AG10803 (cell line): Measurements from ENCODE around the gene PKP4.

GRCh38 chr2:152616789-152617438 is 100.3 kb downstream of the PRPF40A start:
- RRBS: no CpG with 5 or more reads among the region's 8 CpGs

GRCh38 chr2:152647398-152648348 is 69.6 kb downstream of the PRPF40A start:
- RRBS: no CpG with 5 or more reads among the region's 12 CpGs

GRCh38 chr2:153872445-153872875 is 738 bp downstream of the GALNT13 start:
- RRBS: 2% methylated on average over 13 of the region's 40 CpGs

DNA sequence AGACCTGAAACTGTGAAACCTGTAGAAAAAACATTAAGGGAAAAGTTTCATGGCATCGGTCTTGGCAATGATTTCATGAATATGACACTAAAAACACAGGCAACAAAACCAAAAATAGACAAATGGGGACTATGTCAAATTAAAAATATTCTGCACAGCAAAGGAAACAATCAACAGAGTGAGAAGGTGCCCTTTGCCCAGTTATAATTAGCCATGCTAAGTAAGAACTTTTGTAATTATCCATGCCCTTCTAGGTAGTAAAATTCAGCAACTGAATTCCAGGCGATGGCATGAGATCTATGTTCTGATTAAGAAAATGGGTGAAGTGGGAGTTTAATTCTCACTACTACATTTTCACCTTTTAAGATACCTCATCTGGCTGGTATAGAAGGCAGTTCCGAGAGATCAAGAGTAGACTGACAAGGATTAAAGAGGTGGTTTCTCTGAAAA is 777.1 kb downstream of the KCNJ3 start:
- RRBS: no CpG with 5 or more reads among the region's 3 CpGs

DNA sequence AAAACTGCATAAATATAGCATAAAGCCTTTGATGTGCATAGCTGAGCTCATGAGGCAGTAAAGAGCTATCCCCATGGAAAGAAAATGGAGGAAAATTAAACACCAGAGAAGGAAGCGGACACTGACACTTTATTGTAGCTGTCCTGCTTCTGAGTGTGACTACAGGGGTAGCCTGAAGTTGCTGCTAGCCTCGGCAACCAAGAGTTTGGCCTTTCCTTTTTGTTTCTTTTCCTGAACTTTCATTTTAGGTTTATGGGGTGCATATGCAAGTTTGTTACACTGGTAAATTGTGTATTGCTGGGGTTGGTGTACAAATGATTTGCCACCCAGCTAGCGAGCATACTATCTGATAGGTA is 343.1 kb downstream of the NR4A2 start:
- RRBS: no CpG with 5 or more reads among the region's 3 CpGs

DNA sequence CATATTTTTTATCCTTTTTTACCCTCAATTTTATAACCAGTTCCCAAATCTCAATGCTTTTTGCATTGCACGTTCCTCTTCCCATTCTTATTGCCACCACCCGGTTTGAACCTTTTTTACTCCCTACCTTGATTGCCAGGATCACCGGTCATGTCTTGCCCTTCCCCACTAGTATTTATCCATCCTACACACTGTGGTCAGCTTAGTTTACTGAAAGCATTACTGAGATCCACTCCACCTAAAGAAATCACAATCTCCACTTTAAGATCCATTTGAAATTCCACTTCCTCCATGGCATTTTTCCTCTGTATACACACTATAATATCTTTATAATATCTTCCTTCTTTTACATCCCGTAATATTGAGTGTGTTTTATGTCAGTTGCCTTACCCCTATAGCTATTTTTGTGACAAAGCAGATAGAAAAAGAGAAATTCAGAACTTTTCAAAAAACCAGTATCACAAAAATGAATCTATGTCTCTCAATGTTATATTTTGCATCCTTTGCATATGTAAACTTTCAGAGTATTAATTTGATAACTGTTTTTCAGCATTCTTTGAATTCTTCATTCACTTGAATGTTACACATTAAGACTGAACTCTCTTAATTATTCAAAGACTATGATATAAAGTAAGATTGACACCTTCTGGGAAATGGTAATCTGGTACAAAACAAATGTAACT is 318.8 kb downstream of the NR4A2 start:
- RRBS: no CpG with 5 or more reads among the region's 4 CpGs

DNA sequence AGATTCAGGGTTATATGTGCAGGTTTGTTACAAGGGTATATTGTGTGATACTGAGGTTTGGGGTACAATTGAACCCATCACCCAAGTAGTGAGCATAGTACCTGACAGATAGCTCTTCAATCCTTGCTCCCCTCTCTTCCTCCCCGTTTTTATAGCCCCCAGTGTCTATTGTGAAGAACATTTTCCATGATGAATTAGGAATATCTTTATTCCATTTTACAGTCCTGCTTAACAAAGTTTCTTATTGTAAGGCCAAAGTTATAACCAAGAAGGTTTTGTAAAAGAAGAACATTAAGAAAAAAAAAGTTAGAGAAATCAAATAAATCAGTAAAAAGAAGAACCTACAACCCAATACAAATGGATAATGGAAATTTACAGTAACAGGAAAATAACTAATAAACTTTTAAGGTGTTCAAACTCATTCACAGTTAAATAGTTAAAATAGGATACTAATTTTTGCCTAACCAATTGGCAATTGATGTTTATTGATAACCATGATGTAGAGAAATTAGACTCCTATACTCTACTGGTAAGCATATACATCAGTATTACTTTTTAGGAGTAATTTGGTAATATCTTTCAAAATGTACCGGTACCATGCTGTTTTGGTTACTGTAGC is 192.4 kb downstream of the NR4A2 start:
- RRBS: no CpG with 5 or more reads among the region's 2 CpGs

DNA sequence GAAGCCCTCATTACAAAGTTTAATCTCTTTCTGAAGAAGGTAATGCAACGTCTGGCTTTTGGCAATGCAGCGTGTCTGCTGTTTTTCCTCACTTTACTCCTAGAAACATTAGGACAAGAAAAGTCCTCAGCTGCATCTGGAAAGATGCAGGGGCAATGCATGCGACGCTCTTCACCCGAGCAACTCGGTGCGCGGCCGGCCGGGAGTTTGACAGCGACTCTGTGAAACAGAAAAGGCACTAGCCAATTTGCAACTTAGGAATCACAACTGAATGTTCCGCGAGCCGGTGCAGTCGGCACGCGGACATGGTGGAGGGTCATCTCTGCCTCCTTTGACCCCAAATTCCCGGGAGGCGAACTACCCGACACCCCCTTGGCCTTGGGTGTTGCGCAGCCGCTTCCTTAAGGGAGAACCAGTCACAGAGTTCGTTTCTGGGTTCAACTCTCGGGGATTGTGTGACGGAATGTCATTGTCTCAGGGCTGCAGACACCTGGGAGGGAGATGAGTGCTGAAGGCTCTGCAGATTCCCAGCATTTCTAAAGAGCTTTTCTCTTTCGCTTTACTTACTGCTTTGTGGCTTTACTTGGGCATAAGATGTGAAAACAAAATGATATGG is 9.8 kb downstream of the NR4A2 start:
- RRBS: 10% methylated on average over 9 of the region's 26 CpGs

DNA sequence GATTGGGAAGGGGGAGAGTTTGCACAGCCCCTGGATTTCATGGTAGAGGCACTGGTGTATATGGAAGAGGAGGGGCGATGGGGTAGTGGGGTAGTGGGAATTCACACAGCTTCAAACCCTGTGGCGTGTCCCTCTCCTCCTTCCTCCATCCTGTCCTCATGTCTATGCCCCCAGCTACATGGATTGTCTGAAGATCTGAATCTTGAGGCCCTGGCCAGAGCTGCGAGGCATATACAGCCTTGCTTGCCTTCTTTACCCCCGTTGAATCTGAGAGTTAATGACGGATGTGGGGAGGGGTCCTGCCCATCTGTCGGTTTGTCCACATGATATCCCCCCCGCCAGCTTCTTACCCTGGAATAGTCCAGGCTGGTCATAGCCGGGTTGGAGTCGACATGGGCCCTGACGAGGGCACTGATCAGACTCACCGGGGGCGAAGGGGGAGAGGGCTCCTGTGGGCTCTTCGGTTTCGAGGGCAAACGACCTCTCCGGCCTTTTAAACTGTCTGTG is 5.0 kb downstream of the NR4A2 start:
- RRBS: 89% methylated on average over 9 of the region's 16 CpGs

DNA sequence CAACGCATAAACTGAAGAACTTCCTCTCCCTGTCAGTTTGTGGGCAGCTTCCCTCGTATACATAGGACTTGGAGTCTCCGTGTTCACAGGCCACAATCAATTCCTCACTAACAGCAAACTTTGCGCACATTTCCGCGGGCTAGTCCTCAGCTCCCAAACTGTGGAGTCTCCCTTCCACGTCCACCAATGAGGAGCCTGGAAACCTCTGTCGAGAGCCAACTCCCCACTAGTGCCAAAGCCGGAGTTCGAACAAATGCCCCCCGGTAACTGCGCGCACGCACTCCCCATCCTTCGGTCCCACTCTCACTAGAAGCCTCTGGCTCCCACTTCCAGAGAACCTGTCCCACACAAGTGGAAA is 486 bp downstream of the NR4A2 start:
- RRBS: no CpG with 5 or more reads among the region's 15 CpGs

DNA sequence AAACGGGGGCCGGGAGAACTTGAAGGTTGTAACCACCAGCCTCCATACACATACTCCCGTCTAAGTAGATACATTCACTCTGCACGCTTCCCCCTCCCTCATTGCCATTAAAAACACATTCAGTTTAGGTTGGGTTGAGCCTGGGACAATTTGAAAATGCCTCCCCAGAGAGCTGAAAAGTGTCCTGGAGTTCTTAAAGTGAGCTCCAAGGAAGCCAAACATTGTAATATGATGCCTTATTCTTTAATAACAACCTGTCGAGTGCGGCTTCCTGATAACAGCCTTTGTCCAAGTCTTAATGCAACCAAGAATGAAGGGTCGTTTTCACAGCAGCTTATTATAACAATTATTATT is 2.4 kb upstream of the NR4A2 start:
- RRBS: no CpG with 5 or more reads among the region's 7 CpGs

- RRBS: no CpG with 5 or more reads among the region's 3 CpGs
Measured at GRCh38 chr2:156434692-156435131, 1.5 kb upstream of the GPD2 start.

DNA sequence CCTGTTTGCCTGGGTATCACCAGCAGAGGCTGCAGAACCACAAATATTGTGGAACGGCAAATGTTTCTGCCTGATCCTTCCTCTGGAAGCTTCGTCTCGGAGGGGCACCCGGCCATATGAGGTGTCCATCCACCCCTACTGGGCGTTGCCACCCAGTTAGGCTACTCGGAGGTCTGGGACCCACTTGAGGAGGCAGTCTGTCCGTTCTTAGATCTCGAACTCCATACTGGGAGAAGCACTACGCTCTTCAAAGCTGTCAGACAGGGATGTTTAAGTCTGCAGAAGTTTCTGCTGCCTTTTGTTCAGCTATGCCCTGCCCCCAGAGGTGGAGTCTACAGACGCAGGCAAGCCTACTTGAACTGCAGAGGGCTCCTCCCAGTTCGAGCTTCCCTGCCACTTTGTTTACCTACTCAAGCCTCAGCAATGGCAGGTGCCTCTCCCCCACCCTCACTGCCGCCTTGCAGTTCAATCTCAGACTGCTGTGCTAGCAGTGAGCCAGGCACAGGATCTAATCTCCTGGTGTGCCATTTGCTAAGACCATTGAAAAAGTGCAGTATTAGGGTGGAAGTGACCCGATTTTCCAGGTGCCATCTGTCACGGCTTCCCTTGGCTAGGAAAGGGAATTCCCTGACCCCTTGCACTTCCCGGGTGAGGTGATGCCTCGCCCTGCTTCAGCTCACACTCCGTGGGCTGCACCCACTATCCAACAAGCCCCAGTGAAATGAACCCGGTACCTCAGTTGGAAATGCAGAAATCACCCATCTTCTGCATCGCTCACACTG is 40.8 kb downstream of the CYTIP start:
- RRBS: no CpG with 5 or more reads among the region's 19 CpGs

GRCh38 chr2:157410283-157410792 is 33.6 kb downstream of the CYTIP start:
- RRBS: no CpG with 5 or more reads among the region's 2 CpGs

- RRBS: no CpG with 5 or more reads among the region's 4 CpGs
Measured at GRCh38 chr2:157414822-157415264, 29.0 kb downstream of the CYTIP start.

- RRBS: no CpG with 5 or more reads among the region's 9 CpGs
Measured at GRCh38 chr2:157430239-157431016, 13.5 kb downstream of the CYTIP start.

- RRBS: no CpG with 5 or more reads among the region's 5 CpGs
Measured at GRCh38 chr2:157469294-157470102, 25.6 kb upstream of the CYTIP start.

GRCh38 chr2:158456109-158456514 is 441 bp downstream of the CCDC148 start:
- RRBS: no CpG with 5 or more reads among the region's 9 CpGs

DNA sequence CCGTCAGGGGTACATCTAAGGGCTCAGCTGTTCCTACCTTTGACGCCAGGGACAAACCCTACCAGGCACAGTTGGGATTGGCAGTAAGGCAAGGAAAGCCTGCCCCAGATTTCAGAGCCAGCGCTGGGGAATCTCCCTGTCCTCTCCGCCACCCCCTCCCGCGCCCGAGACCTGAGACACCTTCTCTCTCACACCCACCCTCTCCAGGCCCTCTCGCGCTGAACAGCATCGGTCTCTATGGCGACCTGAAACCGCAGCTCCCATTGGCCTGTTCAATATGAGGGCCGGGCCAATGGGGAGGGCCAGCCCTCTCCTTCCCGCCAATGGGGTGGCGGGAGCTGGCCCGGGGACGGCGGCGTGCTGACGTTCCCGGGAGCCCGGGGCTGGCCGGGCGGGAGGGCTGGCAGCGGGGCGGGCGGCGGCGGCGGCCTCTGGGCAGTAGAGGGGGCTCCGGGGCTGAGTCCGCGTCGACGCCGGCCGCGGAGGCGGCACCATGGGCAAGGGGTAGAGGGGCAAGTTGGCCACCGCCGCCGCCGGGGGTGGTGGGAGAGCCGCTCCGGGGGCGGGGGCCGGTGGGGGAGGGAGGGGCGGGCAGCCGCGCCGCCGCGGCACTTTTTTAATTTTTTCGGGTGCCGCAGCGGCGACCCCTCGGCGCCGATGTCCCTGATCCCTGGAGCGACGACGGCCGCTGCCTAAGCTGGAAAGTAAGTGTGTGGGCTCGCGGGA is at the start of gene PKP4:
Gene PKP4 (plus strand): TSS at position 438 of the 726 bp plus-strand sequence.
- RRBS: 2% methylated on average over 17 of the region's 66 CpGs